UCH-1 (cell line): ENCODE measurements around a stretch of chr3.

GRCh38 chr3:141796212-141796478 is 32.9 kb downstream of the GRK7 start:
- RRBS: no CpG with 5 or more reads among the region's 4 CpGs

GRCh38 chr3:141798301-141798963 is 35.2 kb downstream of the GRK7 start:
- RRBS: no CpG with 5 or more reads among the region's 16 CpGs

DNA sequence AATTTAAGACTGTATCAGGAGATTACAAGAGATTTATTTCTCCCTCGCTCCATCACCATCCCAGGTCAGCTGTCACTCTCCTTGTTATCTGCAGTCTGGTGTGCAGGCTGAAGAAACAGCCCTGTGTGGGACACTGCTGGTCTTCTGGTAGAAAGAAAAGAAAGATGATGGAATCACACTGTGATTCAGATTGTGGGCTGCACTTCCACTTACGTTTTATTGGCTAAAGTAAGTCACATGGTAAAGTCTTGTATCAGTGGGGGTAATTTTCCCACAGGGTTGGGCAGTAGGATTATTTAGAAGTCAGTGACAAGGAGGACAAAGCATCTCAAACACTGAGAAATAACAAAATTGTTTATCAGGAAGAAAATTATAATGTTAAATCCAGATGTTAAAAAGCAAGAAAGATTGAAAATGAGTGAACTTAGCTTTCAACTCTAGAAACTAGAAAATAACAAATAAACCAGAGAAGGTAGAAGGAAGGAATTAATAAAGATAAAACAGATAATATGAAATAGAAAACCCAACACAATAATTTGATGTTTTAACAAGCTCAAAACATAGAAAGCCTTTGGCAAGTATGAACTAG is 18.0 kb upstream of the ATP1B3 start:
- RRBS: no CpG with 5 or more reads among the region's 2 CpGs

DNA sequence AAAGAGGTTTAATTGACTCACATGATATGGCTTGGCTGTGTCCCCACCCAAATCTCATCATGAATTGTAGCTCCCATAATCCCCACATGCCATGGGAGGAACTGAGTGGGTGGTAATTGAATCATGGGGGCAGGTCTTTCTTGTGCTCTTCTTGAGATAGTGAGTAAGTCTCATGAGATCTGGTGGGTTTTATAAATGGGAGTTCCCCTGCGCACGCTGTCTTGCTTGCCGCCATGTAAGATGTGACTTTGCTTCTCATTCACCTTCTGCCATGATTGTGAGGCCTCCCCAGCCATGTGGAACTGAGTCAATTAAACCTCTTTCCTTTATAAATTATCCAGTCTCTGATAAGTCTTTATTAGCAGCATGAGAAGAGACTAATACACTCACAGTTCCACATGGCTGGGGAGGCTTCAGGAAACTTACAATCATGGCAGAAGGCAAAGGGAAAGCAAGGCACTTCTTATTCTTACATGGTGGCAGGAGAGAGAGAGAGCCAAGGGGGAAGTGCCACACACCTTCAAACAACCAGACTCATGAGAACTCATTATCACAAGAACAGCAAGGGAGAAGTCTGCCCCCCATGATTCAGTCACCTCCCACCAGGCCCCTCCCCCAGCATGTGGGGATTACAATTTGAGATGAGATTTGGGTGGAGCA is 12.3 kb downstream of the ATP1B3 start:
- RRBS: no CpG with 5 or more reads among the region's 3 CpGs

- RRBS: no CpG with 5 or more reads among the region's 2 CpGs
Measured at GRCh38 chr3:141905115-141905383, 28.6 kb downstream of the ATP1B3 start.

DNA sequence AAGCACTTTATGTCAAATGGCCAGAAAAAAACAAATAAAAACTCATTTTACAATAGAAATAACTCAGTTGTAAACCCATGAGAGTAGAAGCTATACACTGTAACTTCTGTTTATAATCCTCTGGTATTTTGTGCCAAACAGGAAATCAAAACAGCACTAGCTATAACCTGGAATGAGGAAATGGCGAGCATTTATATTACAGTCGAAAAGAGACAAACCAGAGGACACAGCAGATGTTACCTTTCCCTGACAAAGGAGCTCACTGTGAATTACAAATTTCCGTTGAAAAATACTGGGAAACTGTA is 10.3 kb downstream of the GK5 start:
- RRBS: no CpG with 5 or more reads among the region's 3 CpGs

- RRBS: no CpG with 5 or more reads among the region's 2 CpGs
Measured at GRCh38 chr3:142421349-142421831, 26.4 kb downstream of the XRN1 start.

DNA sequence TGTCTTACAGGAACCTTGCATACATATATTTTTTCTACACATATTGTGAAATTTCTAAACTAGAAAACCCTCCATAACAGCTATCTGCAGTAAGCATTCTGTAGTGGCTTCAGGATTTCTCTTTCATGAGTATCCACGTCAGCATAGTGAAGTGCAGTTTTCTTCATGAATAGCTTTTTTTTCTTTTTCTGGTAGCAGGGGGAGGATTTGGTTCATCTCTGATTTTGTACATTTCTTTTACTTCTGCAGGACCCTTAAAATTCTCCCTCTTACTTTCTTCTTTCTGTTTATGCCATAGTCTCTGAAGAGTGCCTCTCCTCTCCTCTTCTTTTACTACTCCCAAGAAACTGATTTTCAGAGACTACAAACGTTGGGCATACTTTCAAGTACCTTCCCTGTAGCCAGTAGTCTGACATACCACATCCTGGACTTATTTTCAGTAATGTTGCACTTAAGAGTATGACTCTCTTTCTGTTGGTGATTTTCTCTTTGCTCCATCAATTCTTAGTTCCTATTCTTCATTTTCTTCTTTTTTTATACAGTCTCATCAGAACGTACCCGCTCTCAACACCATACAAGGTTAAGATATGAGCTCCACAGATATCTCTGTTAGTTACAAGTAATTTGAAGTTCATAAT is 48.0 kb downstream of the ATR start:
- RRBS: no CpG with 5 or more reads among the region's 4 CpGs

GRCh38 chr3:142613473-142614070 is 17.4 kb downstream of the PLS1 start:
- RRBS: no CpG with 5 or more reads among the region's 1 CpG

DNA sequence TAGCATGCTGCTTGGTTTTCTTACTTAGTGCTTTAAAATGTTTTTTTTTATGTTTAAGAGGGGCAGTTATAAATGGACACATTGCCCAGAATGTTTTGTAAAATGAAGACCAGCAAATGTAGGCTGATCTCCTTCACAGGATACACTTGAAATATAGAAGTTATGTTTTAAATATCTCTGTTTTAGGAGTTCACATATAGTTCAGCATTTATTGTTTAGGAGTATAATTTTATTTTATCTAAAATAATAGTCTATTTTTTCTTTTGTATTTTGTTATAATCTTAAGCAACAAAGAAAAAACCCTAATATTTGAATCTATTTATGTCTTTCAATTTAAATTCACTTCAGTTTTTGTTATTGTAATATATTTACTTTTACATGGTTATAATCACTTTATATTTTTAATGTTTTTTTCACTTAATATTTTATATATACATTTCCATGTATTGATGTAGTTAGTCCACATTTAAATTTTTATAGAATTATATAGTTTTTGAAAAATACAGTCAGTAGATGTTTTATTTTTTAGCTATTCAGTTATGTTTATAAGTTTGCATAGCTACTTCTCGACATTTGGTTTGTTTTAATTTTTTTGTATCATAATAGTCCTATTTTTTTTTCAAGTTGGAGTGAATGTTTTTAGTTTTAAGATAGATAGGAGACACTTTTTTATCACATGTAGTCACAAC is 82.3 kb downstream of the PCOLCE2 start:
- RRBS: no CpG with 5 or more reads among the region's 1 CpG

- RRBS: 41% methylated on average over 3 of the region's 14 CpGs
Measured at GRCh38 chr3:142888172-142888479, 757 bp downstream of the PCOLCE2 start.

DNA sequence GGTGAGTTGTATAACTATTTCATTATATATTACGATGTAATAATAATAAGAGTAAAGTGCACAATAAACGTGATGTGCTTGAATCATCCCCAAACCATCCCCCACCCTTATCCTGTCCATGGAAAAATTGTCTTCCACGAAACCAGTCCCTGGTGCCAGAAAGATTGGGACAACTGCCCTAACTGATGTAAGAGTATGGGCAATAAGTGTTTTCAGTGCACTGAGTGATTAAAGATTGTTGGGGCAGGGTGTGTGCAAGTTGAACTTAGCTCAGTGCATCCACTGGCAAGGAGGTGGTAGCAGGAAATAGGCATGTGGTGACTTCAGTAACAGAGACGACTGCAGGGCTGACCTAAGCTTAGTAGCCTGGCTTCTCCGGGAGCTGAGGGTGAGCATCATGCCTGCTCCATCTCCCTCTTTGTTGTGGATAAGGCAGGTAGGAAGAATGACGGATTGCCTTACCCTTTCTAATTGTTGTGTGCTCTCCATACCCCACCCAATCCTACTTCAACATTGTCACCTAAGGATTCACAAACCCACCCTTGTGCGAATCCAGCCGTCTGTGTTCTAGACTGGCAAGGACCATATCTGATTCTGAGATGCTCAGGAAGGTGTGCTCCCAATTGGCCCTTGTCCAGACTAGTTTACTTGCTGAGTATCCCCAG is 27.4 kb downstream of the PAQR9 start:
- RRBS: no CpG with 5 or more reads among the region's 8 CpGs

DNA sequence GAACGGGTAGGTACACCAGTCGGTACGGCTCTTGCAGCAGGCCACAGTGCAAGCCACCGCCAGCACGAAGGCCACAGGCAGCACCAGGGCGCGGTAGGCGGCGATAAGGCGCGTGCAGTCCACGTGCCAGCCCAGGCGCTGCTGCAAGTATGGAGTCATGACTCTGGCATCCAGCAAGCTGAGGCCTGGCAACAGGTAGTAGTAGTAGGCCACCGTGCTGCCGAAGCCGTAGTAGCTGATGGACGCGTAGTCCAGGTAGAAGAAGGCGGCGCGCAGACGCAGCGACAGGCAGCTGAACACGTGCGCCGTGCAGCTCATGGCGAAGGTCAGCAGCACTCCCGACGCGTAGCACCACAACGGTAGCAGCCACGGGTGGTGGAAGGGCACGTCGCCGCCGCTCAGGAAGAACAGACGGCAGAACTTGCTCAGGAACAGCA is 839 bp downstream of the PAQR9 start:
- RRBS: no CpG with 5 or more reads among the region's 37 CpGs

DNA sequence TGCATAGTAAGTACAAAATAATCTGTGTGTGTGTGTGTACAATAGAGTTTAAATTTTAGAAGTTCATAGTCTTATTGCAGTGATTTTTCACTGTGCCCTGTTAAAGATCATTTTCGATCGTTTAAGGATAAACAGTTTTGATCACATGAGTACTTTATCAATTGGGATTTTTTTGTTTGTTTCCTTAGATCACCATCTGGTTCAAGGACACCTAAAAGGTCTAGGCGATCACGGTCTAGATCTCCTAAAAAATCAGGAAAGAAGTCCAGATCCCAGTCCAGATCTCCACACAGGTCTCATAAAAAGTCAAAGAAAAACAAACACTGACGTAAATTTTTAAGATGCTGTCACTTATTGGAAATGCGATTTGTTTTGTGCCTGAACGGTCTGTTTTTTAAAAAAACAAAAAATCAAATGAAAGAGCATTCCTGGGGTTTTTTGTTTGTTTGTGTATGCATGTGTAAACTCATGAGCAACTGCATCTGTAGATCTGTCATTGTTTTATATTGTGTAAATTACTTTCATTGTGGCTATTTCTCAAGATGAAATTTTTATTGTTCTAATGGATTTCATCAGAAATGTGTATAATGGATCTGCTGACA is 54.9 kb downstream of the U2SURP start:
- RRBS: no CpG with 5 or more reads among the region's 7 CpGs

DNA sequence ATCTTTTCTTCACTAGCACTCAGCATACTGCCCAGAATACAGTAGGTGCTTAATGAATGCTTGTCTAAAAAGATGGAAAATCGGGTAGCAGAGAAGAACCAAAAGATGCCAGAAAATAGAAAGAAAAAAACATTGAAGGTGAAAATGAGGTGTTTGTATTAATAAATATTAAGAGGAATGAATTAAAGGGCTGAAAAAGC is 182.6 kb downstream of the CHST2 start:
- RRBS: no CpG with 5 or more reads among the region's 1 CpG

GRCh38 chr3:143547372-143548114 is 300.7 kb downstream of the SLC9A9 start:
- RRBS: no CpG with 5 or more reads among the region's 6 CpGs

GRCh38 chr3:143751369-143752279 is 96.6 kb downstream of the SLC9A9 start:
- RRBS: no CpG with 5 or more reads among the region's 6 CpGs

DNA sequence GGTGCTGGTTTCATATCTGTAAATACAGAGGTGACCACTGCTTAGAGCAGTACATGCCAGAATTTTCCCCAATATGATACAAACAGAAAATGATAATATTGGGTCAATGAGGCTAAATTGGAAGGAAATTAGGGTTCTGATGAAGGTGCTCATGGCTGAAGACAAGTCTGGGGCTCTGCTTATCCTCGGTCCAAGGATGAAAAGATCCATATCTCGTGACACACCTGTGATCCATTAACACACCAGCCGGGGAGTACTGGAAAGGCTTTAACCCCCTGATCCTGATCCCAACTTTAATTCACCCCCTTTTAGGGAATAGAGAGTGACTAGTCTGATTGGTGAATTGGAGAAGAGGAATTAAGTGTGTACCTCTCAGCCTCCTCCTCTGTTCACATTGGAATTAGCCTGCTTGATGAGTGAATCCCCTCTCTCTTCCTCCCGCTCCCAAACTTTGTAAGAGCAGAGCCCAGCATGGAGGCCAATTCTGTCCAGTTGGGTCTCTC is 35.1 kb downstream of the SLC9A9 start:
- RRBS: no CpG with 5 or more reads among the region's 4 CpGs

GRCh38 chr3:144105480-144105920 is 133.9 kb downstream of the DIPK2A start:
- RRBS: no CpG with 5 or more reads among the region's 3 CpGs

- RRBS: no CpG with 5 or more reads among the region's 1 CpG
Measured at GRCh38 chr3:146142572-146142924, 18.4 kb downstream of the PLOD2 start.